Mesenchymal stem cell of Wharton's jelly (primary cell): ENCODE measurements around the gene CHGA.

DNA sequence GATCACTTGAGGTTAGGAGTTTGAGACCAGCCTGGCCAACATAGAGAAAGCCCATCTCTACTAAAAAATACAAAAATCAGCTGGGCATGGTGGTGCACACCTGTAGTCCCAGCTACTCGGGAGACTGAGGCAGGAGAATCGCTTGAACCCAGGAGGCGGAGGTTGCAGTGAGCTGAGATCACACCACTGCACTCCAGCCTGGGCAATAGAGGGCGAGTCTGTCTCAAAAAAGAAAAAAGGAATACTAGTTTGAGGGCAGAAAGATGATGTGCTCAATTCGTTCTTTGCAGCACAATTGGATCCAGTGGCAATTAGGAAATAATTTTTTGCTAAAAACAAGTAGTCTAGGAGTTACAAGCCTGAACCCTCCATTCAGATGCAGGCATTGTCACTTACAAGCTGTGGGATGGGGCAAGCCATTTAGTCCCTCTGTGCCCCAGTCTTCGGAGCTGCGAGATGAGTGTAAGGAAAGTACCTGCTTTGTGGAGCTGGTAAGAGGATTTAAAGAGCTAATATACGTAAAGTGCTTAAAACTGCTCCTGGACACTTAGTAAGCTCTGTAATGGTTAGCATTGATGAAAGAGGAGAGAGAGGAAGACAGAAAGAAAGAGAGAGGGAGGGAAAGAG, 112.7 kb downstream of the LGMN start:
- CAGE, long polyA plus RNA = no peak

DNA sequence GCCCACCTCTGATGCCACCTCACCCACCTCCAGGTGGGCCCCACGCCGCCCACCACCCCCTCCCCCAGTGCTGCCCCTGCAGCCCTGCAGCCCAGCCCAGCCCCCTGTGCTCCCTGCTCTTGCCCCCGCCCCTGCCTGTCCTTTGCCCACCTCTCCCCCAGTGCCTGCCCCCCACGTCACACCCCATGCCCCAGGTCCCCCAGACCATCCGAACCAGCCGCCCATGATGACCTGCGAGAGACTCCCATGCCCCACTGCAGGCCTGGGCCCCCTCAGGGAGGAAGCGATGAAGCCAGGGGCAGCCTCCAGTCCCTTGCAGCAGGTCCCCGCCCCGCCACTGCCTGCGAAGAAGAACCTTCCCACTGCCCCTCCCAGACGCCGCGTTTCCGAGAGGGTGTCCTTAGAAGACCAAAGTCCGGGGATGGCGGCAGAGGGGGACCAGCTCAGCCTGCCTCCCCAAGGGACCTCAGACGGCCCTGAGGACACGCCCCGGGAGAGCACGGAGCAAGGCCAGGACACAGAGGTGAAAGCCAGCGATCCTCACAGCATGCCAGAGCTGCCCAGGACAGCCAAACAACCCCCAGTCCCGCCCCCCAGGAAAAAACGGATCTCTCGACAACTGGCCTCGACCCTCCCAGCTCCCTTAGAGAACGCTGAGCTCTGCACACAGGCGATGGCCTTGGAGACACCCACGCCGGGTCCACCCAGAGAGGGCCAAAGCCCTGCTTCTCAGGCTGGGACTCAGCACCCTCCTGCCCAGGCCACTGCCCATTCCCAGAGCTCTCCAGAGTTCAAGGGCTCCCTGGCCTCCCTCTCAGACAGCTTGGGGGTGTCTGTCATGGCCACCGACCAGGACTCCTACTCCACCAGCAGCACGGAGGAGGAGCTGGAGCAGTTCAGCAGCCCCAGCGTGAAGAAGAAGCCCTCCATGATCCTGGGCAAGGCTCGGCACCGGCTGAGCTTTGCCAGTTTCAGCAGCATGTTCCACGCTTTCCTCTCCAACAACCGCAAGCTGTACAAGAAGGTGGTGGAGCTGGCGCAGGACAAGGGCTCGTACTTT, 96.3 kb downstream of the LGMN start:
- CAGE, long polyA plus RNA = no peak

DNA sequence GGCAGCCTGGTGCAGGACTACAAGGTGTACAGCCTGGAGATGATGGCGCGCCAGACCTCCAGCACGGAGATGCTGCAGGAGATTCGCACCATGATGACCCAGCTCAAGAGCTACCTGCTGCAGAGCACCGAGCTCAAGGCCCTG, 95.7 kb downstream of the LGMN start:
- CAGE, long polyA plus RNA = no peak

GRCh38 chr14:92653042-92653271, 95.5 kb downstream of the LGMN start:
- CAGE, long polyA plus RNA = no peak

GRCh38 chr14:92655318-92656157, 92.9 kb downstream of the LGMN start:
- CAGE, long polyA plus RNA = no peak

DNA sequence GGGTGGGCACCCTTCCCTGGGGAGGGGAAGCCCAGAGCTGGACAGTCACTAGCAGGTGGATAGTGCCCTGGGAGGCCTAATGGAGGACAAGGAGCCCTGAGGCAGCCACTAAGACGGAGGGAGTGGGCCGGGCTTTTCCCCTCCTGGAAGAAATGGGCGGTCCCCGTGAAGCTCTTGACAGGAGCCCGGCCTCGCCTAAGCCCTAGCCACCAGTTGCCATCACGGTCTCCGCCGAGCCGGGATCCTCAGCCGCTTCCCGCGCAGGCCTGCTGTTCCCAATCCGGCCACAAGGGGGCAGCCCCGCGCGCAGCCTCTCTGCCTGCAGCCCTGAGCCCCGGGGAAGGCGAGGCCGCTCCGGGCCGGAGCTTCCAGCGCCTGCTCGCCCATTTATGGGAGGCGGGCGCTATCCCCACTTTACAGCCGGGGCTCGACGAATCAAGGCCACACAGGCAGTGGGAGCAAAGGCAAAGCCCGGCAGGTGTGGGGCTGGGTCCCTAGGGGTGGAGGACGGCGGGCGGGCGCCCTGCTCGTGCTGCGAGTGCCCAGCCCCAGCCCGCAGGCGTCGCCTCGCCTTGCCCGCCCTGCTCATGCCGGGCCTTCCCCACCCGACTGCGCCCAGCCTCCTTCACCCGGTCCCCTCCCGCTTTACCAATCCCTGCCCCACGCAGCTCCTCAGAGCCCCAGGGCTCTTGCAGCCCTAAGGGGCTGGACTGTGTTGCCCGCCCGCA, 61.5 kb downstream of the LGMN start:
- CAGE, long polyA plus RNA = no peak

DNA sequence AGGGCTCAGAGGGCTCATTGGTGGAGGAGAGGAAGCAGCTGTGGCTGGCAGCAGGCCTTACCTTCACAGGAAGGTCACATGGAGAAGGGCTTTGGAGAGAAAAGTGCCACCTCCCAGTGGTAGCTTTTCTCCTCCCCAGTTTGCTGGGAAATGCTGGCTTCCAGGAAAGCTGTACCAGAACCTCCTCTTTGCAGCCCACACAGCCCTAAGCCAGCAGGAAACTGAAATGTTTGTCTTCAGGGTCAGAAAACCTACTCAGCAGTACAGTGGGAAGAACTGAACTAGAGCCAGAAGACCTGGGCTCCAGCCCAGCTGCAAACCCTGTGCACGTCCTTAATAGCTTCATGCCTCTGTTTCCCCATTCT, 55.5 kb downstream of the LGMN start:
- CAGE, long polyA plus RNA = no peak

- CAGE, long polyA plus RNA = no peak
These were observed 19.4 kb downstream of the GOLGA5 start for GRCh38 chr14:92813294-92814163.

DNA sequence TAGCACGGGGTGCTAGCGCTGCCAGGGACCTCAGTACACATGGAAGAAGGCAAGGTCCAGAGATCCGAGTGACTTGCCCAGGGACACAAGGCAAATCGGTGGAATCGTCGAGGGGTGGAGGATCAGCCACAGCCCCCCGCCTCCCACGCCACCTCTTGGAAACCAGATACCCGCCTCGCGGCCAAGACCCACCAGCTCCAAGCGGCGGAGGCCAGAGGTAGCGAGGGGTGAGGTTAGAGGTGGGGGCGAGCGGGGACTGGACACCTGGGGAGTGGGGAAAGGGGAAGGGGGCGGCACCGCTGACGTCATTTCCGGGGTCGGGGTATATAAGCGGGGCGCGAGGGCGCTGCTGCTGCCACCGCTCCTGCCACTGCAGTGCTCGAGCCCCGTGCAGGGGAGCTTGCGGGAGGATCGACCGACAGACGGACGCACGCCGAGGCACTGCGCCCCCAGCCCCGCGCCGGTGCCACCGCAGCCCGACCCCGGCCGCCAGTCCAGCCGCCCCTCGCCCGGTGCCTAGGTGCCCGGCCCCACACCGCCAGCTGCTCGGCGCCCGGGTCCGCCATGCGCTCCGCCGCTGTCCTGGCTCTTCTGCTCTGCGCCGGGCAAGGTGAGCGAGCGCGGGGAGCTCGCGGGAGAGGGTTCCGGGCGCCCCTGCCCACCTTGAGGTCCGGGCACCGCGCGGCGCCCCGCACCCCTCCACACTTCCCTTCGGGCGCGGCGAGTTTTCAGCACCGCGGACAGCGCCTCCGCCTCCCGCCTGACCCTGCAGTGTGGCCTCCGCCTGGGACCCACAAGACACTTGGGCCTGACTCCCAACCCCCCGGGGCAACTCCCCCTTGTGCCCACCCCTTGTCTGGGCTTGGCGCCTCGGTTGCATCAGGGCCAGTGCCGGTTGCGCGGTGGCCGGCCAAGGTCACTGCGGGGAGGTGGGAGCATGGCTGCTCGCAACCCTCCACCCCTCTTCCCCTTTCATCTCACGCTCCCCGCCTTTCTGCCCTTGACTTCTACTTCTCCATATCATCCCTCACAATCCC, at the start of gene CHGA:
TSS of gene CHGA (plus strand) at position 355 of the 1,037 bp plus-strand sequence.
- CAGE, long polyA plus RNA = no peak

- CAGE, long polyA plus RNA = no peak
These were observed 41.8 kb downstream of the CHGA start for GRCh38 chr14:92964588-92965243.

GRCh38 chr14:92973987-92974623, 51.2 kb downstream of the CHGA start:
- CAGE, long polyA plus RNA = no peak

- CAGE, long polyA plus RNA = no peak
These were observed 79.4 kb downstream of the ITPK1 start for GRCh38 chr14:93036269-93036783.

GRCh38 chr14:93053875-93054487, 61.7 kb downstream of the ITPK1 start:
- CAGE, long polyA plus RNA = no peak

DNA sequence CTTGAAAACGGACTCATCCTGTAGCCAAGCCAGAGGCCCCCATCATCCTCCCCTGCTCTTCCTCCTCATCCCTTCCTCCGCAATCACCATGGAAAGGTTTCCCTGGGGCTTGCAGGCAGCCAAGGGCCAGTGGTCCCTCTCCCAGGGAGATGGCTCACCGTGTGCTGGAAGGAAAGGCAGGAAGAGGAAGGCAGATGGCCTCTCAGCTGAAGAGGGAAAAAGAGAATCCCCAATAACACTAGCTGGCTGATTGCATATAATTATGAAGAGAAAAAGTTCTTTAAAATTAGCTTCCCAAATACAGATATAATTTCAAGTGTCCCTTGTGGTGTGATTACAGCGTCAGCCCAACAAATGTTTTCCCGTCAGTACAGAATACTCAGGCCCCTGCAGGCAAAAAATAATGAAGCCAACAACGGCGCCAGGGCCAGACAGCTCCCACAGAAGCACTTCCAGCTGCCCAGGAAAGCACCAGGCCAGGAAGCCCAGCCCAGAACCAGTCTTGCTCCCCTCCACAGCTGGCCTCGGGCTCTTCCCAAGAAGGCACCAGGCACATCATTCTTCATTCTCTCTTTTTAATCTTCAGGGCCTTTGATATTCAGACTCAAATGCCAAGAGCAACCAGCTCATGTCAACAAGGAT, 24.7 kb downstream of the ITPK1 start:
- CAGE, long polyA plus RNA = no peak

- CAGE, long polyA plus RNA = no peak
These were observed 18.8 kb downstream of the ITPK1 start for GRCh38 chr14:93096811-93097428.

- CAGE, long polyA plus RNA = no peak
These were observed 10.6 kb downstream of the ITPK1 start for GRCh38 chr14:93104772-93105849.

GRCh38 chr14:93113178-93114247, 2.2 kb downstream of the ITPK1 start:
- CAGE, long polyA plus RNA = no peak

- CAGE, long polyA plus RNA = no peak
These were observed 10.6 kb downstream of the MOAP1 start for GRCh38 chr14:93173983-93174595.

GRCh38 chr14:93269360-93270299, 62.6 kb downstream of the UBR7 start:
- CAGE, long polyA plus RNA = no peak

DNA sequence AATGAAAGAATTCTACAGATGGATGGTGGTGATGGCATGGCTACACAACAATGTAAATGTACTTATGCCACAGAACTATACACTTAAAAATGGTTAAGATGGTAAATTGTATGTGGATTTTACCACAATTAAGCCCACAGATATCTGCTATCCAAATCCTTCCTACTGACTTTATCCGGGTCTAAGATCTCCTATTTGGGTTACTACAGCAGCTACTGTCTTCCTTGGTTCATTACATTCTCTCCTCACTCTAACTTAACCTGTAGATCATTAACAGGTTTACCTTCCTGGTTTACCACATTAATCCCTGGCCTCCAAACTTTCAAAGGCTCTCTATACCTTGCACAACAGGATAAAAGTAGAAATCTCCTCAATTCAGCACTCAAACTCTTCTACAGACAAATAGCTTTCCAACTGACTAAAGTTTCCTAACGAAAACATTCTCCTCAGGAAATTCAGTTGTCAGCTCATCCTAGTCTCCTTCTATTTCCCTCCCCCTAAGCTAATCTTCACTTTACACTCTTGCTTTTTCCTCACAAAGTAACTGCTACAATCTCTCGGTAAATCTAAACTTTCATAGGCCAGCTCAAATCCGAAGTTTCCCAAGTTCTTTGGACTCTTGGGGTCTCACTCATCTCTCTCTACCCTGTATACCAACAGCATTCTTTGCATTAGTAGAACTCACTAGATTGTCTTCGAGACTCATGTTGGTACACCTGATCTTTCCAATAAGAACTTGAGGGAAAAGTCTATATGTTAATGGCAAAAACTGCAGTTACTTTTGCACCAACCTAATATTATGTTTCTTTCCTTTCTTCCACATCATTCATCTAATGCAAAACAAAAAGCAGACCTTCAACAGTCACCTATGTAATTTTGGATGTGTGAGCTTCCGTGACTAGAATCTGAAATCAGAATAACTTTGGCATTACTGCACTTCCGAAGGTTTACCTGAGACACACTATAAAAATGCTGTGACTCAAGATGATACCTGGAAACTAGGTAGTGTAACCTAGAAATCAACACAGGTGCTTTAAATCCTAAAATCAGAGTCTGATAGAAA, 2.7 kb downstream of the BTBD7 start:
- CAGE, long polyA plus RNA = no peak